Heart left ventricle (tissue), 7 donors: ENCODE measurements around the gene LRRIQ1.

DNA sequence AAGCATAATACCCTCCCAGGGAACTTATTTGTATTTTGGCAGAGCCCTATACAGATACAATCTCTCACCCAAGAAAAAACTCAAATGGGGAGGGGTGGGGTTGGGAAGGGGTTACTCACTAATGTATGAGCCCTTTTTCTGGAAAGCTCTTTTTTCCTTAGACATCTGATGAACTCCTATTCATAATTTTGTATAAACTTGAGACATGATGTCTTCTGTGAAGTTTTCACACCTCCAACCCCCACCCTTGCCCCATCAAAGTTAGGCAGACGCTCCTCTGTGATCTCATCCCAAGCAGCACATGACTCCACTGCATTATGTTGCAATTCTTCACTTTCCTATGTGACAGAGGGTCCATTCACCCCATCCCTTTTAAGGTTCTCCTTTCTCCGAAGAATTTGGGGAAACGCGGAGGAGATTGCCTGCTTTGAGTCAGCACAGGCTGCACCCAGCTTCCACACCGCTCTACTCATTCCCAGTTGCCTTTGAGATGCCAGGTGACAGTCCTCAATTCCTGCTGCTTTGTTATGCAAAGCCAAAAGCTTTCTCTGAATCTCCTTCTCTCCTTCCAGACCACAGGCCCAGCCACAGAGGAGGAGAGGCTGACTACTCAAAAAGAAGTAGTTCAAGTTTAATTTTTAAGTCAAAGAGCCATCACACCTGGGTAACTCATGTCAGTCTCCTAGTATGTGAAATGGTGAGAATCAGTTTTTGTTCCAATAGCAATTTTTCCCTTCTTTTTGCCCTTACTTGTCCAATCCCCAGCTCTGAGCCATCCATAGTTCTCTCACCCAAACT lies 114.7 kb downstream of the NAP1L1 start:
- PRO-cap, 6 experiments: no peak in any of the 6 experiments
- RAMPAGE, long total RNA, 2 experiments: no peak in any of the 2 experiments
- RRBS: no CpG with 5 or more reads among the region's 5 CpGs

- PRO-cap, 6 experiments: peak in 4 of 6 experiments; most common plus-strand start chr12:75978159 (in 4); most common minus-strand start chr12:75977998 (in 2)
- RAMPAGE, long total RNA, 2 experiments: no peak in any of the 2 experiments
- RRBS: no CpG with 5 or more reads among the region's 10 CpGs
Measured at GRCh38 chr12:75977549-75978663, 106.6 kb downstream of the NAP1L1 start.

GRCh38 chr12:75979110-75979747 lies 105.3 kb downstream of the NAP1L1 start:
- PRO-cap, 6 experiments: no peak in any of the 6 experiments
- RAMPAGE, long total RNA, 2 experiments: no peak in any of the 2 experiments
- RRBS: no CpG with 5 or more reads among the region's 4 CpGs

- PRO-cap, 6 experiments: no peak in any of the 6 experiments
- RAMPAGE, long total RNA, 2 experiments: no peak in any of the 2 experiments
- RRBS: no CpG with 5 or more reads among the region's 8 CpGs
Measured at GRCh38 chr12:76059622-76060814, 24.5 kb downstream of the NAP1L1 start.

- PRO-cap, 6 experiments: no peak in any of the 6 experiments
- RAMPAGE, long total RNA, 2 experiments: no peak in any of the 2 experiments
- RRBS: no CpG with 5 or more reads among the region's 11 CpGs
Measured at GRCh38 chr12:76158544-76159336, 74.3 kb upstream of the NAP1L1 start.

GRCh38 chr12:76487293-76487805 lies 72.2 kb downstream of the OSBPL8 start:
- PRO-cap, 6 experiments: no peak in any of the 6 experiments
- RAMPAGE, long total RNA, 2 experiments: no peak in any of the 2 experiments
- RRBS: no CpG with 5 or more reads among the region's 2 CpGs

- PRO-cap, 6 experiments: peak in 2 of 6 experiments; most common plus-strand start chr12:76533565 (in 2); most common minus-strand start chr12:76533412 (in 2)
- RAMPAGE, long total RNA, 2 experiments: no peak in any of the 2 experiments
- RRBS: no CpG with 5 or more reads among the region's 5 CpGs
Measured at GRCh38 chr12:76533228-76533788, 26.3 kb downstream of the OSBPL8 start.

DNA sequence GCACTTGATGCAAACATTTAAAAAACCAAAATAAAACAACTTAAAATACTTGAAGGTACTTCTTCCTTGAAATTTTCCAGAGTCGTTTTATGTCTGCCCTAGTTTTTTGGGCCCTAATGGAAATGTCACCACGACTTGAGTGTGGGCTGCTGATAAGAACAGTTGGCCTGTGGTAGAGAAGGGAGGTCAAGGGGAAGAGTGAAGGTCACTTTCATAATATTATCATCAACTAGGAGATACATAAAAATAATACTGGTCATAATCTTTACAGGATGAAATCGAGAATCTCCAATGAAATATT lies 23.1 kb downstream of the ZDHHC17 start:
- PRO-cap, 6 experiments: peak in 1 of 6 experiments; most common plus-strand start position 184 of the sequence (in 1)
- RAMPAGE, long total RNA, 2 experiments: no peak in any of the 2 experiments
- RRBS: no CpG with 5 or more reads among the region's 3 CpGs

DNA sequence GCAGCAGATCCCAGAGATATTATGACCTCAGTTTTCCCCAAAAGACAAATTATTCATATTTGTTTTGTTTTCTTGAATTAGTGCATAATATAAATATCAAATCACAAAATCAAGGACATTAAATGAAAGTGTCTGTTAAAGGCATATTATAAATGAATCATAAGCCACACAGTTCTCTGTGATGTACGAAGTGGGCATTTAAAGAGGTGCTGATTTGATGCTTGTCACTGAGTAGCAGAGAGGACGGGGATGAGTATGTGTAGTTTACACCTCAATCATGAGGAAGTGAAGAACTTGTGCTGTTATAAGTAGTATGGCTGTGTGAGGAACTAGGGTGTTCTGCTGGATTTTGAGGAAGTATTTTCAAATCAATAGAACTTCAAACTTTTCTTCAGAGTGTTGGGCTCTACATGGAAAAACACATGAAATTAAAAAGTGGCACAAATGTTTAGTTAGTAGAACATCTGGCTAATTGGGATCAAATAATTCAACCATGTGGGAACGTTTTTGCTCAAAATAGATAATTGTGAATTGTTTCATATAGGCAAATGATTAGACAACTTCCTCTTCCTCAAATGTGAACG lies 168.3 kb downstream of the NAV3 start:
- PRO-cap, 6 experiments: no peak in any of the 6 experiments
- RAMPAGE, long total RNA, 2 experiments: no peak in any of the 2 experiments
- RRBS: no CpG with 5 or more reads among the region's 4 CpGs

- PRO-cap, 6 experiments: no peak in any of the 6 experiments
- RAMPAGE, long total RNA, 2 experiments: no peak in any of the 2 experiments
- RRBS: no CpG with 5 or more reads among the region's 1 CpG
Measured at GRCh38 chr12:79408009-79408320, 282.8 kb downstream of the PAWR start.

- PRO-cap, 6 experiments: no peak in any of the 6 experiments
- RAMPAGE, long total RNA, 2 experiments: no peak in any of the 2 experiments
Measured at GRCh38 chr12:79426135-79426416, 264.7 kb downstream of the PAWR start.

GRCh38 chr12:79635143-79635791 lies 55.5 kb downstream of the PAWR start:
- PRO-cap, 6 experiments: no peak in any of the 6 experiments
- RAMPAGE, long total RNA, 2 experiments: no peak in any of the 2 experiments
- RRBS: no CpG with 5 or more reads among the region's 2 CpGs

DNA sequence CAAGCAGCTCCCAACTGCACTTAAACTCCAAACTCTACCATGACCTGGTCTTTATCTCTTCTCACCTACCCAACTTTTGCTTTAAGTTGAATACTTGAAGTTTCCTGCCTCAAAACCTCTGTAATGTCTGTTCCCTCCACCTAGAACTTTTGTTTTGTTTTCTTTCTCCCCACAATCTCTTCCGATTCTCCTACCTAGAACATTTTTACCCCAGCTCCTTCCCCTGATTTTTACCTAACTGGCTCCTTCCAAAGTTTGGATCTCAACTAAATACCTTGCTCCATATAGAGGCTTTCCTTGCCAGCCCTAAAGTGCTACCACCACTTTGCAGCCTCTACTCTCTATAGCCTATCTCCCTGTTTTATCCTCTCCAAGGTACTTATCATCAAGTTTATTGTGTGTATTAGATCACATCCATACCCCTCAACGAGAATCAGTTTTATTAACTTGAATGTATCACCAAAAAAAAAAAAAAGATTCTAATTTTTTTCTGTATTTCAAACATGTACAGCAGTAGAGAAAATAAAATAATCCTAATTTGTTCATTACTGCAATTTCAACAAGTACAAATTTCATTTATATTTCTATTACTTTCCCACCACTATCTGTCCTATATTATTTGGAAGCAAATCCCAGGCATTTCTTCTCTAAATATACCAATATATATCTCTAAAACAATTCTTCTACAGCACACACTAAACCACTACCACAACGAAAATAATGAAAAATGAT lies 18.3 kb downstream of the PAWR start:
- PRO-cap, 6 experiments: no peak in any of the 6 experiments
- RAMPAGE, long total RNA, 2 experiments: no peak in any of the 2 experiments
- RRBS: no CpG with 5 or more reads among the region's 3 CpGs

DNA sequence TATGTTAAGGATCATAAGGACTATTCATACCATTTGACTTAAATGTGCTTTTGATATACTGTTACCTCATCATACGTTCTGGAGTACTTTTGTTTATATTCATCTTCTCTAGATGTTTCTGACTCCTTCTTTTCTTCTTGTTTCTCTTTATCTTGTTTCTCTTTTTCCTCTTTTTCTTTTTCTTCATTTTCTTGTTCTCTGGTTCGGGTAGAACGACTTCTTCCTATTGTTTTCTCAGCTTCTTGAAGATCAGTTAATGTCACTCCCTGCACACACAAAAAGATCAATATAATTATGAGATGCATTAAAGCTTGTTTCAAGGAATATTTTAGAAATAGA lies 106.3 kb upstream of the PAWR start:
- PRO-cap, 6 experiments: no peak in any of the 6 experiments
- RAMPAGE, long total RNA, 2 experiments: no peak in any of the 2 experiments
- RRBS: no CpG with 5 or more reads among the region's 3 CpGs

DNA sequence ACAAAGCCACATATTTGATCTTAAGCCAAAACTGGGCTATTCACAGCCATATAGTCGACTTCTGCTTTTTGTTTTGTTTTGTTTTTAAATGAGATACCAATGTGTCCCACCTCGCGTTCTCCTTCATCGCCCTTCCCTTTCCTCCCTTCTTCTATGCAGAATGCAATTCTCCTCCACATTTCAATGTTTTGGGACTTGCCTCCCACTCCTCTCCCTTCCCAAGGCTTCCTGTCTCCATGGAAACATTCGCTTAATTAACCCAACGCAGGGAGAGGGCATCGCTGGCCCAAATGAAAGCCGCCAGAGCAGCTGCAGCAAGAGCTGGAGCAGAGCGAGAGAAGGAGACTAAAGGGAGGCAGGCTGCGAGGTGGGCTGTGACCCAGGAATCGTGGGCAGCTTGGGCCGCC lies 43.6 kb upstream of the PTPRQ start:
- PRO-cap, 6 experiments: no peak in any of the 6 experiments
- RAMPAGE, long total RNA, 2 experiments: no peak in any of the 2 experiments
- RRBS: no CpG with 5 or more reads among the region's 12 CpGs

- PRO-cap, 6 experiments: no peak in any of the 6 experiments
- RAMPAGE, long total RNA, 2 experiments: no peak in any of the 2 experiments
- RRBS: no CpG with 5 or more reads among the region's 5 CpGs
Measured at GRCh38 chr12:80710400-80710954, 3.0 kb downstream of the MYF6 start.

GRCh38 chr12:80922837-80923377 lies 14.8 kb downstream of the LIN7A start:
- PRO-cap, 6 experiments: no peak in any of the 6 experiments
- RAMPAGE, long total RNA, 2 experiments: no peak in any of the 2 experiments
- RRBS: 55% methylated on average over 1 of the region's 4 CpGs

DNA sequence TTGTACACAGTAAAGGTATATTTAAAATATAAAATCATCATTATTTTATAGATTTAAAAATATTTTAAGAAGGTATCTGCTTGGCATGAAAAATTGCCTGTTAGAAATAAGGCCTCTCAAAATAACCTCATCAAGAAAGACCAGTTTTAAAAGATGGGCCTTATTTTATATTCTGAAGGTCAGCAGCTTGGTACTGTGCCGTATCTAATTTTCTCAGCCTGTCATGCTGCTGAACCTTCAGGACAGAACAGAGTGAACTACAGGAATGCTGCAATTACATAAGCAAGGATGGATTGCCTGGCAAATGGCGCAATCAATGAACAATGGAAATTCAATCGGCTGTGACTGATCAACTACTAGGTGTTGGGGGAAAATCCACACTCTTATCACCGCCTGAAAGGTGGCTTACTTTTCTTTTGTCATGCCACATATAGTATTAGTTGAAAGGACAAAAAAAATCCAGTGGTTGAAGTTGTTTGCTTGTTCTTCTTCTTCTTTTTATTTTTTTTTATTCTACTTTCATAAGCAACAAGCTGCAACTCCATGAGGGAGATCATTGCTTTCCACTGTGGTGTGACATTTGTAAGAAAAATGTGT lies 8.5 kb downstream of the ACSS3 start:
- PRO-cap, 6 experiments: no peak in any of the 6 experiments
- RAMPAGE, long total RNA, 2 experiments: no peak in any of the 2 experiments
- RRBS: no CpG with 5 or more reads among the region's 4 CpGs

DNA sequence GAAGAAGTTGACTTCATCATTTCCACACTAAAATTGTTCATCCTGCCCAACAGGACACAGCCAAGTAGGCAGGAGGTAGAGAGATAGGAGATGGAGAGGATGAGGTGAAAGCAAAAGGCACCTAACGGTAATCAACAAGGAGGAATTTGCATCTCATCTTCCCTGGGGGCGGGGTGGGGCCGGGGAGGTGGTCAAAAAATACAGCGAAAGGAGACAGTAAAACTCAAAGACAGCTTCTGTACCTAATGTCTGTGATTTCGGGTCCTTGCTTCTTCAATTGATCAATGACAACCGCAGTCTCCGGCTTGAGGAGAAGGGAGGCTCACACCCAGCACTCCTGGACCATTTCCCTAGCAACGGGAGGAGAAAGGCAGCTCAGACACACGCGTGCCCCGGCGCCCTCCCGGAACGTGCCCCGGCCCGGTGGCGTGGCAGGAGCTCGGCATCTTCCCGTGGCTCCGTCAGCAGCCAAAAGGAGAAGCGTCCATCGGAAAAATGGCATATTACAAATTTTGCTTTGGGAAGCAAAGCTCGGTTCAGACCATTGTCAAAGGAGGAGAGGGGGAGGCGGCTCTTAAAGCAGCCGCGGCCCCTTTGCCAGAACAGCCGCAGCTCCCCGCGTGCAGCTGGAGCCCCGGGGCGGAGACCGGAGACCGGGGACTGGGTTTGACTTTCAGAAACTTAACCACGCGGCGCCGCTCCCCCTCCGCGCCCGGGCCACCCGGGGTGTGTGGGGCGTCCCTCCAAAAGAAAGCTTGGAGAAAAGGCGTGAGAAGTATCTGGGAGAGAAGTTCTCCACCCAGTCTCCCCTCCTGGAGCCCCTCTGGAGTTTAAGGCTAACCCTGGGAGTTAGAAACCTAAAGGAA lies 759 bp downstream of the PPFIA2 start:
- PRO-cap, 6 experiments: peak in 4 of 6 experiments; most common plus-strand start position 600 of the sequence (in 2); most common minus-strand start position 496 of the sequence (in 4)
- RAMPAGE, long total RNA, 2 experiments: no peak in any of the 2 experiments
- RRBS: 2% methylated on average over 15 of the region's 43 CpGs

DNA sequence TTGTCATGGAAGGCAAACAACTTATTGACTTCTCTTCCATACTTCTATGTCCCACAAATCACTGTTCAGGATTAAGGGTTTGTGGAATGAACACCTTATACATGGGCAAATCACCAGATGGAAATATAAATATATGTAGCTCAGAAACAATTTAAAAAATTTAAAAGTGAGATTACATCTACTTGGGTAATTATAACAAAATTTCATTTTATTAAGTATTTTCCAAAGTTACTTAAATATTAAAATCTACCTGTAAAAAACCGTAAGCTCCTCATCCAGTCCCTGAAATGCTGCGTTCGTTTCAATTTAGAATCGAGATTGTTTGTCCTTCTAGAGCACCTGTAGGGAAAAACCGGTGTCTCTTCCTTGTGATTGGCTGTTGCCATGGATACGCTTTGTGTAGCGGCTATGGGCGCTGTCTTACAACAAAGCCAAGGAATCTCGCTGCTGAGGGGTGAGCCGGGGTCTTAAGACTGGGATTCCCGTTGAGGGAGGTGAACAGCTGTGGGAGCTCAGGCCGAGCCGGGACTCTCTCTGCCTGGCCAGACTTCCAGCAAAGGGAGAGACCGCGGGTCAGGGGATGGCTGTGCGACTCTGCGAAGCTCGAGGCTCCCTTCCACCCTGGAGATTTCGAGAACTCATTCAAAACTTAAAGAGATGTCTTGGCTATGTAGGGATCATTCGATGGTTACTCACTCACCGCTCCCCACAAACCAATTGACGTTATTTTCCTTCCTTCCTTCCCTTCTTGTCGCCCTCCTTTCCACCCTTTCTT lies at the start of gene LRRIQ1:
Gene LRRIQ1, plus strand, starts transcription at position 398 of the 775 bp plus-strand sequence.
- PRO-cap, 6 experiments: no peak in any of the 6 experiments
- RAMPAGE, long total RNA, 2 experiments: no peak in any of the 2 experiments
- RRBS: 1% methylated on average over 6 of the region's 23 CpGs